ENCODE results near the gene WNT4.

GRCh38 chr1:21427621-21428222 is 12.2 kb upstream of the NBPF3 start:
- PRO-cap, result no peak

- PRO-cap, result no peak
Measured at GRCh38 chr1:21590499-21591478, 78.4 kb downstream of the RAP1GAP start.

- PRO-cap, result no peak
Measured at GRCh38 chr1:21627070-21627423, 42.1 kb downstream of the RAP1GAP start.

GRCh38 chr1:21676229-21676714 is 7.1 kb upstream of the RAP1GAP start:
- PRO-cap, result no peak

- PRO-cap, result no peak
Measured at GRCh38 chr1:21746974-21747416, 36.0 kb downstream of the USP48 start.

DNA sequence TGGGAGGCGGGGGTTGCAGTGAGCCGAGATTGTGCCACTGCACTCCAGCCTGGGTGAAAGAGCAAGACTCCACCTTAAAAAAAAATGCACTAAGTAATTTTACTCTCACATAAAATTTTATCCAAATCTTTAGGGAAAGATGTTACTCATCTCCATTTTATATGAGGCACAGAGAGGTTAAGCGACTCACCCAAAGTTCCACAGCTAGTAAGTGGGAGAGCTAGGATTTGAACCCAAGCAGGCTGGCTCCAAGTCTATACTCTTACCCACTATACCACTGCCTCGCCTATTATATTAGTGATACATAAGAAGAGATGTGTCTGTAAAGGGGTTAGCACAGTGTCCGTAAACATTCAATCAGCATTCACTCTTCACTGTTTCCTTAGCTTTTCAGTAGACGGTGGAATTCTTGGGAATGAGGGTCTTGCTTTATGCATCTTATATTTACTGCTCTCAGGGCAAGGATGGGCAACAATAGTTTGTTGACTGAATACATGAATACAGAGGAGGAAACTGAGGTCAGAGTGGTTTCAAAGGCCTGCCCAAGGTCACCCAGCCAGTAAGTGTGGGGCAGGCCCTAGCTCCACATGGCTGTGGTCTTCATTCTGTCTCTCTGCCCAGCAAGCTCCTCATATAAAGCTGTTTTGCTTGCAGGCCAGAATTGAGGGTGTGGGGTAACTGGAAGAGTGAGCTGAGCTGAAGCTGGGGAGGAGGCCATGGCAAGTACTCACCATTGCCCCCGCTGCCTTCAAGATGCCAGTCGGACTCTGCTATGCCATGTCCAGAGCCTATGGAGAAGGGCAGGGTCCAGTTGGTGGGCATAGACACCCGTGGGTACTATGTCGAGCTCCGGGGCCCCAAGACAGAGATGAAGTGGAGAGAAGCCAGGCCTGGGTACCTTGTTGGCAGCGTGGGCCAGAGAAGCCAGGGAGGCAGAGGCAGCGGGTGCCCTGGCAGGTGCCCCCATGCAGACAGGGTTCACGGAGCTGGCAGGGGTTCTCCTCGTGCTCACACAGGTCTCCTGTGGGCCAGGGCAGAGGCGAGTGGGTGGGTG is 15.4 kb downstream of the LDLRAD2 start:
- PRO-cap, result no peak

- PRO-cap, result no peak
Measured at GRCh38 chr1:21864086-21864403, 52.0 kb downstream of the LDLRAD2 start.

DNA sequence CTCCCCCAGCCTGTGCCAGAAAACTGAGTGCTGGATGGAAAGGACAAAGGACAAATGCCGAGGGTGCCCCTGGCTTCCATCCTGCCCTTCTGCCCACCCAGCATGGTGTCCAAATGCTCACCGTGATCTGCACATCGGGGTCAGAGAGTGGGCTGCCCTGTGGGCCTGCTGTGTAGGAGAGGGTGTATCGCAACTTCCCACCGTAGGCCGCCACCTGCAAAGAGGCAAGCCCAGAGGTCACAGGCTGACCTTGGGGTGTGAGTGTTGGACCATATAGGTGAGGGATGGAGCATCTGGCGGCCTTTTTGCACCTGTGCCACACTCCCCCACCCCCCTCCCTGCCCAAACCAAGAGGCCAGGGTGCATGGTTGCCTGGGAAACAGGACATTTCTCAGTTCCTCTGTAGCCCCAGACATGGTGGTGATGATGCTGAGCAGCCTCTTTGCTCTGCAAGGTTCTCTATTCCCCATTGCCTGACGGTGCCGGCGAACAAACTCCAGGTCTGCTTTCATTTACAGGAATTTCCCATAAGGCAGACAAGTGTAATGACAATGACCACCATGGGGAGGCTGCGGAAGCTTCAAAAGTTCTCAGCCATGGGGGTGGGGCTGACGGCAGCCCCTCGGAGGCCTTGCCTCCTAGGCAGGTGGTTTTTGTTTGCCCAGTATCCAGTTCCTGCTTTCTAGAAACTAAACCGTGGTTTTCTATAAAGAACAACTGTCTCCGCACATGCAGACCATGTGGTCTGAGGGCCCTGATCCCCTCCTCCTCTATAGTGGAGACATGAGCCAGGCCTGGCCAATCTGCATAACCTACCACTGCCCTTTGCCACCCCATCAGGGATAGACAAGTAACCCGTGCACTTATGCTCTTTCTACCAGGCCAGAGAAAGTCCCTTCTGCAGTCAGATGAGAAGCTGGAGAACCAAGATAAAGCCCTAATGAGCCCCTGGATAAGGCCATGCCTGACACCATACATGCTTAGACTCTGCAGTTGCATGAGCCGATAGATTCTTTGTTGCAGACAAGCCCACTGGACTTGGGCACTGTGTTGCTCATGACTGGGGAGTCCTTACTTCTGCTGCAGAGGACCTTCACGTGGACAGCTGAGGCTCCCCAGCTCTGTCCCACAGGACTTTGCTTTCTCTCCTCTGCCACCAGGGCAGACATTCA is 53.9 kb downstream of the LDLRAD2 start:
- PRO-cap, result no peak

- PRO-cap, result no peak
Measured at GRCh38 chr1:21895978-21896375, 41.1 kb downstream of the HSPG2 start.

- PRO-cap, result no peak
Measured at GRCh38 chr1:21904112-21904495, 33.0 kb downstream of the HSPG2 start.

- PRO-cap, result no peak
Measured at GRCh38 chr1:21909490-21910492, 27.3 kb downstream of the HSPG2 start.

- PRO-cap, result no peak
Measured at GRCh38 chr1:21926586-21926813, 10.6 kb downstream of the HSPG2 start.

GRCh38 chr1:21936510-21936770 is 670 bp downstream of the HSPG2 start:
- PRO-cap, result no peak

DNA sequence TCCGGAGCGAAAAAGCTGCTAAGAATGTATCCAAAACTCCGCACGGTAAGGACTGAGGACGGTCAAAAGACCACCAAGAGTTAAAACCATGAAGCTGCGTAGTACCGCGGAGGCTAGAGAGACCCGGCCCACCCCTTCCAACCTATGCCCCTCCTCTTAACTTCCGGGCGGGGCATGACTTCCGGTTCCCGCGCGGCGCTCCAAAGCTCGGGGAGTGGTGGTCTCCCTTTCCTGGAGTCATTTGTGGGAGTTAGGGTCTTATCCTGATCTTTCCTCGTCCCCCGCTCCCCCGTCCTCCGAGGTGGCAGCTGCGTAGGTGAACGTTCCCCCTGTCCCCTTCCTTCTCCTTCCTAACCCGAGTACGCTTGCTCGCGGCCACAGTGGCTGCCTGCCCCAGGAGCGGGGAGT is 23.9 kb downstream of the CELA3A start:
- PRO-cap, result bidirectional peak, plus-strand start at position 183 of the sequence, minus-strand start at position 55 of the sequence

GRCh38 chr1:22030252-22030736 is 22.2 kb upstream of the CDC42 start:
- PRO-cap, result no peak

GRCh38 chr1:22092081-22092990 is 39.8 kb downstream of the CDC42 start:
- PRO-cap, result no peak

DNA sequence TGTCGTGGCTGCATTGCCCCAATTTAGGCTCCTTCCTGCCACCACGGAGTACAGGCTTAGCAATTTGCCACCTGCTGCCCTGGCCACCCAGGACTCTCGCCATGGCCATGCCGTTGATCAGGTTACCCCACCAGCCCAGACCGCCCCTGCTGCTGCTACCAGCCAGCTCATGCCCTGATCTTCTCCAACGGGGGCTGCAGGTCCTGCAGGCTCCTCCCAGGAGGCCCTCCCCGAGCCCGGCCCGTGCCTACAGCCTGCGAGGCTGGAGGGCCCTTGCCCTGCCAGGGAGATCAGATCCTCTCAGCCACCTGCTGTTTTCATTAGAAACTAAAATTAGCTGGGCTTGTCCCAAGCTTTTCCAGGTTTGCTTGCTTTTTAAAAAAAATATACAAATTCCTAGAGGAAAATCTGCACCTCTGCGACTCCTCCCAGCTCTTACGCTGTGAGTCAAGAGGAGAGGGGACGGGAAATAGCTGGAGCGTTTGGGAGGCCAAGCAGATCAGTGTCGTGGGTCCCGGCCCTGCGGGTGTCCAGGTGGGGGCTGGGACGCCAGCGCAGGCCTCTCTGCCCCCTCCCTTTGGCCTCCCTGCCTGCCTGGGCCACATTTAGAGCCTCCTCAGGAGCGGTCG is 9.2 kb downstream of the WNT4 start:
- PRO-cap, result no peak

GRCh38 chr1:22140577-22141069 is 2.3 kb downstream of the WNT4 start:
- PRO-cap, result no peak

DNA sequence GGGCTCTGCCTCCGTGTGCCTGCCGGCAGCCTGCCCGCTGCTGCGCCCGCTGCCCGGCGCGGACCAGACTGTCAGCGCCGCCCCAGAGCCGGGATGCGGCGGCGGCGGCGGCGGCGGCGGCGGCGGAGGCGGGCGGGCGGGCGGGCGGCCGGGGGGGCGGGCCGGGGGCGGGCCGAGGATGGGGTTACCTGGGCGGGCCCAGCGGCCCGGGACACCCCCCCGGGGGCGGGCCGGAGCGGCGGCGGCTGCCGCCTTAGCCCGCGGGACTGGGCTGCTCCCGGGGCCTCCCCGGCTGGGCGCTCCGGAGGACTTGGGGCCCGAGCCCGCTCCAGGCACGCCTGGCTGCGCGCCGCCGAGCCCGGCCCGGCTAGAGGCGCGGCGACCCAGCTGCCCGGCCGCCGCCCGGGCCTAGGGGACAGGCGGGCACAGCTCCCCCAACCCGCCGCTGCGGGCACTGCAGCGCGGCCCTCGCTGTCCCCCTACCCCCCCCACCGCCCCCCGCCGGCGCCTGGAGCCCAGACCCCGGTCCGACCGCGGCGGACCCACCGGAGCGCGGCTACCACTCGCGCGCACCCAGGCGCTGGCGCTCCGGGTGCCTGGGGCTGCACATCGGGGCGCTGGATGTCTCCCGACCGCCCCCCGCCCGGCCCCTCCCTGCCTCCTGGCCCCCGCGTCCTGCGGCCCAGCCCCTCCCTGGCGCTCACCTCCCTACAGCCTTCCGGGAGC is at the start of gene WNT4:
Gene WNT4, minus strand, starts transcription at position 70 of the 726 bp plus-strand sequence.
- PRO-cap, result no peak

GRCh38 chr1:22176587-22176993 is 33.7 kb upstream of the WNT4 start:
- PRO-cap, result no peak

Data from LUHMES (cell line).